ENCODE measurements around the gene CDH15.

DNA sequence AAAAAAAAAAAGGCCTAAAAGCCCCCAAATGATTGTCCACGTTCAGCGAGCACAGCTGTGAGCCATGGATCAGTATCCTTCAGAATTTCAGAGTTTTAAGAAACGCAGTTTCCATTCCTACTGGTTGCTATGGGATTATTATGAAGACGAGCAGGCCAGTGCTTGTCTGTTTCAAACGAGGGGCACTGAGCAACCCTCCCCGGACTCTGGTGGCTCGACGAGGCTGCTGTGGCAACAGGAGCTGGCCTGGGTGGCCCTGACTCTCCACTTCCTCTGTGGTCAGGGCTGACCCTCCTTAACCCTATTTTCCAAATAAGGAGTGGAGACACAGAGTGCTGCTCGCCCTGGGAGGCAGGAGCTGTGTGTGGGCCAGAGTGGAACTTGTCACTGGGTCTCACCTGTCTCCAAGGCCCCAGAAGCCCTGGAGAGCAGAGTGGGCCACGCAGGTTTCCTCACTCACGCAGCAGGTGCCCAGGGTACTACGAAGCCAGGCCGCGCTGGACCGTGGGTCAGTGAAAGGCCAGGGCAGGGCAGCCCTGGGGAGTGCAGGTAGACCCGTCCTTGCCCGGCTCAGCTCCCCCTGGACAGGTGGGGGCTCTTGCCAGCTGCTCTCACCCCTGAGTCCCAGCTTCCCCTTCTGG is 3.4 kb downstream of the GALNS start:
- RAMPAGE, long total RNA = no peak
- RRBS = 94% methylated on average over 1 of the region's 17 CpGs

DNA sequence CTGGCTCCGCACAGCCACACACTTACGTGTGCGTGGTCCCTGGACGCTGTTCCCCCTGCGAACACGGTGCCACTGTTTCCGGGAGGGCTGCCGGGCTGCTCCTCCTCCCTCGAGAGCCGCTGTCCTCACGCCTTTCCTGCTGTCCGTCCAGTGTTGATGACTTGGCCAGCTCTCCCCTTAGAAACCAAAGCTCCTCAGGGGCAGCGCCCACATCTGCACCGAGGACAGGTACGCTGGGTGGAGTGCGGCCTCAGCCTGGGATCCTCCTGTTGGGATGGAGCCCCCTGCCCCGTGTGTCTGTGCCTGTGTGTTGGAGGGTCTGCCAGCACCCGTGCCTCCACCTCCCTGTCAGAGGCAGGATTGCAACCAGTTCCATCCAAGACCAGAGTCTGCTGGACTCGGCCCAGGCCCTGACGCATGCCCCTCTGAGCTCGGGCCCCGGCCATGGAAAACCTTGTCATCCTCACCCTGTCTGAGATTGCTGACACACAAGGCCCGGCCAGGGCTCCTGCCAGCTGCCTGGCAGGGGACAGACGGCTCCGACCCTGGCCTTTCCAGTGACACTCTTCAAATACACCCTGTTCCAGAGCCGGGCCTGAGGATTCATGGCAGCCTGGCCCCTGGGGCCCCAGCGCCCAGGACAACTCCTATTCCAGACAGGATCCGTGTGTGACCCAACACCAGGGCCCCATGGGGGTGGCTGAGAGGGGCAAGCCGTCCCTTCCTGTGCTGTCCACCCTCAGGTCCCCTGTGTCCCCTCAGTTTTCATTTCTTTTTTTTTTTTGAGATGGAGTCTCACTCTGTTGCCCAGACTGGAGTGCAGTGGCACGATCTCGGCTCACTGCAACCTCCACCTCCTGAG is 3.1 kb upstream of the PABPN1L start:
- RAMPAGE, long total RNA = no peak
- RRBS = 54% methylated on average over 2 of the region's 31 CpGs

DNA sequence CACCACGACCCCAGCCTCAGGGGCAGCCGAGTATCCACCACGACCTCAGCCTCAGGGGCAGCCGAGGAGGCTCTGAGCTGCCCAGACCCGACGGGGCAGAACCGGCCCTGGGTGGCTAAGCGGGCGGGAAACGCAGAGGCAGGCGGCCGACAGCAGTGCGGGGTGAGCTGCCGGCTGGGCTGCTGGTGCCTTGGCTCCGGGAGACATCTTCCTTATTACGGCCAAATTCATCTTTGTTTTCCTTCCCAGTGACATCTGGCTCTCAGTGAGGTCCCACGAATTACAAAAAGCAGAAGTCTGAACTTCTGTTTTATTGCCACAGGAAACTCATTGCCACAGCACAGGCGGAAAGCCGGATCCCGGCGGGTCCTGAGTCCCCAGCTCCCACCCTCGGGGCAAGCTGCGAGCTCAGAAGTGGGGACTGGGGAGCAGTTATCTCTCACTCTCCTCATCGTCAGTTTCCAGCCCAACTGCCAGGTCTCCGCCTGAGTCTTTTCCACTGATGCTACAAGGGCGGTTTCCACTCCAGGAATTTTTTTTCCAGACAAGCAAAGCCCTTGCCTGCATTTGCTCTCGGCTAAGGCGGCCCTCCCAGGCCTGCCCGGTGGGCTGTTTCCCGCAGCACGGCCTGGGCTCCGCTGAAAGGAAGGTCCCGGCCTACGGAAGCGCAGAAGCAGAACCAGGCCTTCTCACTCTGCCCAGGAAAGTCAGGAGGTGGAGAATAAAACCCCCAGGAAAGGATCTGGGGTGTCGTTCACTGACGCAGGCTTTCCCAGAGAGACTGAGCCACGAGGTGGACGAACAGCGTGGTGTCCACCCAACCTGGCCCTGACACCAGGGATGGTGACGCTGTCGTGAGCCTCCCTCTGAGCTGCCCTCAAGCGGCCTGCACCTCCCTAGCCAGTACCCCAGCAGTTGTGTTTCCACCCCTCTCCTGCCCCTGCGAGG is 40.3 kb downstream of the CBFA2T3 start:
- RAMPAGE, long total RNA = no peak
- RRBS = 20% methylated on average over 13 of the region's 44 CpGs

- RAMPAGE, long total RNA = no peak
- RRBS = no CpG with 5 or more reads among the region's 45 CpGs
These were observed 37.9 kb downstream of the CBFA2T3 start for GRCh38 chr16:88938699-88939833.

DNA sequence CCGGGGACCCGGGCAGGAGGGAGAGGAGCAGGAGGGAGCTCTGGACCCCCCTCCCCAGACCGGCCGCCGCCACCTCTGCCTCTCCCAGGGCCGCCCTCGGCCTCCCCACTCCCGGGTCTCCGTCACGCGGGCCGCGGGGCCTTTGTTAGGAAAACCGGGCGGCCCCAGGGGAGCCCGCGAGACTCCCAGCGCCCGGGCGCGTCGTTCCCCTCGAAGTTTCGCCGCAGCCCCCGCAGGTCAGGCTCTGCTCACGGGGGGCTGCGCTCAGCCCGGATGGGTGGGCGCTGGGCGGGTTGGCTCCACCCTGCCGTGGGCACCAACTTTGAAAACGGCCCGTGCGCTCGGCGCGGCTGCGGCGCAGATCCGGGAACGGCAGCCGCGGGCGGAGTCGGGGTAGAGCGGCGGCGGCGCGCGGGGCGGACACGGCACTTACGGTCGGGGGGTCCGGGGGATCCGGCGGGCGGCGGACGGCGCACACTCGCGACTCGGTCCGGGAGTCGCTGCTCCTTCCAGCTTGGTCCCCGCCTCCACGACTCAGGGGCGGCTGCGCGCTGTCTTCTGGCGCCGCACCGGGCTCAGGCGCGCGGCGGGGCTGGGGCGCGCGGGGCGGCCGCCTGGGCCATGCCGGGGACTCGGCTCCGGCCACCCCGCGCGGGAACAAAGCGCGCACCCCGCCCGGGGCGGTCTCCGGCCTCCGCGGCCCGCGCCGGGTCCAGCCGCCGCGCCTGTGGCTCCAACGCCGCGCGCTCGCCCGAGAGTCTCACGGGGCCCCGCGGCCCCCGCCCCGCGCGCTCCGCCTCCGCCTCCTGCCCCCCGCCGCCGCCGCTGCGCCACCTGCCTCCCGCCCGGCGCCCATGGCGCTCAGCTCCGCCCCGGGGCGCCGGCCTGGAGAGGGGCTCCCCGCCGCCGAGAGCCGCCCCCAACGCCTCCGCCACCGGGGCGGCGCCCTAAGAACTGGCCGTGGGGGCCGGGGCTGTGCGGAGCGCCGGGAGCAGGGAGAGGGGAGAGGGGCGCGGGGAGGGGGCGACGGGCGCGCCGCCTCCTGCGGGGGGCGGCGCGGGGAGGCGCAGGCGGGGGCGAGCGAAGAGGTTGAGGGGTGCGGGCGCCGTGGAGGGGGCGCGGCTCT is 36.1 kb downstream of the CBFA2T3 start:
- RAMPAGE, long total RNA = no peak
- RRBS = 3% methylated on average over 93 of the region's 167 CpGs

GRCh38 chr16:89084376-89084727 is 9.3 kb upstream of the ACSF3 start:
- RAMPAGE, long total RNA = no peak
- RRBS = no CpG with 5 or more reads among the region's 13 CpGs

DNA sequence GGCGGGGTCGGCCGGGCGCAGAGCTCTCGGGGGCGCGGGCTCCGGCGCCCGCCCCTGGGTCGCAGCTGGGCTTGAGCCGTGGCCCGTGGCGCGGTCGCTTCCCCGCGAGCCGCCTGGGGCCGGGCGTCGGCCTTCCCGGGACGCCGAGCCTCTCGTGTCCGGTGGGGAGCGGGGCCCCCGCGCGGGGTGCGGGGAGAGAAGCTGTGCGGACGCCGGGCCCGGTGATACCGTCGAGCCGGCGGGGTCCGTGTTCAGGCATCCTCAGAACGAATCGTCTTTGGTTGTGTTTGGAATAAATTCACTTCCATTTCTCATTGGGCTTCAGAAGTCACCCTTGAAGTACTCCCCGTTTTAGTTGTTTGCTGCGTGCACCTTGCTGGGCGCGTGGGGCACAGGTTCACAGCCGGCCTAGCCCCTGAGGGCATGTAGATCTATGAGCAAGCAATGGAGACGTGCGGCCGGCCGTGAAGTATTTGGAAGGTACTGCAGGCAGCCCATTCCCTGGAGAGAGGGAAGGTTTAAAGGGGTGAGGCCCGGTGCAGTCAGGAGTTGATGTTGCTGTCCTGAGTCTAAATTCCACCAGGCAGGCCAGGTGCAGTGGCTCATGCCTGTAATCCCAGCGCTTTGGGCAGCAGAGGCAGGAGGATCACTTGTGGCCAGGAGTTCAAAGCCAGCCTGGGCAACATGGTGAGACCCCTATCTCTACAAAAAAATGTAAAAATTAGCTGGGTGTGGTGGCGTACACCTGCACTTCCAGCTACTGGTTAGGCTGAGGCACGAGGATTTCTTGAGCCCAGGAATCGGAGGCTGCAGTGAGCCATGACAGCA is 587 bp downstream of the ACSF3 start:
- RAMPAGE, long total RNA = no peak
- RRBS = 3% methylated on average over 26 of the region's 57 CpGs

GRCh38 chr16:89100867-89101559 is 7.4 kb downstream of the ACSF3 start:
- RAMPAGE, long total RNA = no peak
- RRBS = 96% methylated on average over 4 of the region's 42 CpGs

- RAMPAGE, long total RNA = no peak
- RRBS = 3% methylated on average over 15 of the region's 80 CpGs
These were observed at the start of gene CDH15 for GRCh38 chr16:89171048-89172060. Gene CDH15, plus strand, starts transcription at chr16:89171748.

GRCh38 chr16:89174617-89175220 is 3.2 kb downstream of the CDH15 start:
- RAMPAGE, long total RNA = no peak
- RRBS = 73% methylated on average over 7 of the region's 20 CpGs

DNA sequence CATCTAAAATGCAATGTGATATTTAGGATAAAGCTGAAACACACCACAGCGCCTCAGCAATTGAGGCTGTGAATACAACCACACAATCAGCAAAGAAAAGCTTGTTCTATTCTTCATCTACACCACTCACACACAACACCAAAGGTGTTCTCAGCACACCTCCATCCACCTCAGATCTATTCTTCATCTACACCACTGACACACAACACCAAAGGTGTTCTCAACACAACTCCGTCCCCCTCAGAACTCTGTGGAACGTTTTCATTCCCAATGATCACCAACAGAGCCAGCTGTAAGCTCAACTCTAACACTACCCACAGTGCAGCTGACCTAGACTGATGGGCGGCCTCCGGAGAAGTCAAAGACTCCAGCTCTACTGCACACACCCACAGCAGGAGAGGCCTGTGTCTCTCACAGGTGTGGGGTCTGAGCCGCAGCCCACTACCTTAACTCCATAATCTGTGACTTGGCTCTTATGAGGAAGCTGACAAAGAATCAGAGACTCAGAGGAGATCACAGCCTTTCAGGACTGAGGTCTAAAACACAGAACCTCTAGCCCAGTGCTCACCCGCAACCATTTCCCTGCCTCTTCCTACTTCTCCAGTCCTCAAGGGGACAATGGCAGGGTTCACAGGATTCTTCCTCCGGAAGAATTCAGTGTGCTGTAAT is 50.7 kb downstream of the ANKRD11 start:
- RAMPAGE, long total RNA = no peak
- RRBS = no CpG with 5 or more reads among the region's 8 CpGs

DNA sequence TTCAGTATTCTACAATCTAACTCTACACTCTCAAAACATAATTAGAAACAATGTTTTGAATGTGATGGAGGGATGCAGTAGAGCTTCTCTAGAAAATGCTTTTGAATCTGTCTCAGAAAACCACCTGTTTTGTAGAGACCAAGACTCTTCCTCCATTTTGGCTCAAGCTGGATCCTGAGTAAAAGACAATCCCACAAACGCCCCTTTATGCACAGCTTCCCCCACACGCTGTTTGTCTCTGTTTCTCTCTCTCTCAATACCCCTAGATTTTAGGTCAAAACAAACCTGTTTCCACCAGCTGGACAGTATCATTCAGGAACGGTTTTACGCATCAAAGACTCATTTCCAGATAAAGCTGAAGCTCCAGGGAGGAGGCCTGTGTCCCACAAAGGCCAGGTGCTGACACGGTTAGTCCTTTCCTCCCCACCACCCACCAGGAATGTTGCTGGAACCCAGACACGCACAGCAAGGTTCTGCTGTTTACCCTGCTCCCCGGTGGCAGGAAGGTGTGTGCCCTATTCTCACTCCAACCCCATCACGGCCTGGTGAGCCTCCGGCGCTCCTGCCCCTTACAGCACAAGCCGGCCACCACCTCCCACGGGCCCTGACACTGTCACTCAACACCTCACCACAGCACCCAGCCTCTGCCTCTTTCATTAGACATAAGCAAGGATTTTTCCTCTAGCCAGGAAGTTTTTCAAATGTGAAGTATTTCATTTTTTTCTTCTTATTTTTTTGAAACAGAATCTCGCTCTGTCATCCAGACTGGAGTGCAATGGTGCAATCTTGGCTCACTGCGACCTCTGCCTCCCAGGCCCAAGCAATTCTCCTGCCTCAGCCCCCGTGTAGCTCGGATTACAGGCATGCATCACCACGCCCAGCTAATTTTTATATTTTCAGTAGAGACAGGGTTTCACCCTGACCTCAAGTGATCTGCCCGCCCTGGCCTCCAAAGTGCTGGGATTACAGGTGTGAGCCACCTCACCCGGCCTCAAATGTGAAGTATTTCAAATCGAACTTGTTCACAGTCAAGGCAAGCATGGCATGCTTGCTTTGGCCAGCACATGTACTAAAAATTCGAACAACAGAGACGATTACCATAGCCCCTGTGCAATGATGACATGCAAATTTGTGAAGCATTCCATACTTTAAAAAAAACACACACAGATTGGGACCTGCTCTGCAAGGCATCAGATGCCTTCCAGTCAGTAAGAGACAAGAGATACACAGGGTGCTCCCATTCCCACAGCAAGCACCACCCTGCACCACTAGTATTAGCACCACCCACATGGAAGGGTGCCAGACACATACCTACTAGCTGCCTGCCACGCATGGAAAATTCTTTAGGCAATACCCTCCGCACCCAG is 47.6 kb downstream of the ANKRD11 start:
- RAMPAGE, long total RNA = no peak
- RRBS = 10% methylated on average over 3 of the region's 24 CpGs

GRCh38 chr16:89461768-89462828 is 28.3 kb downstream of the ANKRD11 start:
- RAMPAGE, long total RNA = no peak
- RRBS = no CpG with 5 or more reads among the region's 49 CpGs

DNA sequence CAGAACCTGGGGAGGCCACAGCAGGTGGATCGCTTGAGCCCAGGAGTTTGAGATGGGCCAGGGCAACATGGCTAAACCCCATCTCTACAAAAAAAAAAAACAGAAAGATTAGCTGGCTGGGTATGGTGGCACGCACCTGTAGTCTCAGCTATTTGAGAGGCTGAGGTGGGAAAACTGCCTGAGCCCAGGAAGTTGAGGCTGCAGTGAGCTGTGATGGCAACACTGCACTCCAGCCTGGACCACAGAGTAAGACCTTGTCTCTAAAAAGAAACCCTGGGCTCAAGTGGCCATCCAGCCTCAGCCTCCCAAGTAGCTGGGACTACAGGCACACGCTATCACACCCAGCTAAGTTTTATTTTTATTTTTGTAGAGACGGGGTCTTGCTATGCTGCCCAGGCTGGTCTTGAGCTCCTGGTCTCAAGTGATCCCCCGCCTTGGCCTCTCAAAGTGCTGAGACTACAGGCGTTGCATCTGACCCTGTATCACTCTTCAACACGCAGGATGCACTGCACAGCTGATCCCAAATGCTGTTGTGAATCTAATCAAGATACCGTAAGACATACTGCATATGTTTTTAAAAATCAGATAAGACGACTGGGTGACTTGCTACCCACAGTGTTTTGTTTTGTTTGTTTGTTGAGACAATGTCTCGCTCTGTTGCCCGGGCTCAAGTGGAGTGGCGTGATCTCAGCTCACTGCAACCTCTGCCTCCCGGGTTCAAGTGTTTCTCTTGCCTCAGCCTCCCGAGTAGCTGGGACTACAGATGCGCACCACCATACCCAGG is 23.0 kb downstream of the ANKRD11 start:
- RAMPAGE, long total RNA = no peak
- RRBS = no CpG with 5 or more reads among the region's 15 CpGs

- RAMPAGE, long total RNA = no peak
- RRBS = no CpG with 5 or more reads among the region's 5 CpGs
These were observed 11.0 kb downstream of the ANKRD11 start for GRCh38 chr16:89479423-89479701.

DNA sequence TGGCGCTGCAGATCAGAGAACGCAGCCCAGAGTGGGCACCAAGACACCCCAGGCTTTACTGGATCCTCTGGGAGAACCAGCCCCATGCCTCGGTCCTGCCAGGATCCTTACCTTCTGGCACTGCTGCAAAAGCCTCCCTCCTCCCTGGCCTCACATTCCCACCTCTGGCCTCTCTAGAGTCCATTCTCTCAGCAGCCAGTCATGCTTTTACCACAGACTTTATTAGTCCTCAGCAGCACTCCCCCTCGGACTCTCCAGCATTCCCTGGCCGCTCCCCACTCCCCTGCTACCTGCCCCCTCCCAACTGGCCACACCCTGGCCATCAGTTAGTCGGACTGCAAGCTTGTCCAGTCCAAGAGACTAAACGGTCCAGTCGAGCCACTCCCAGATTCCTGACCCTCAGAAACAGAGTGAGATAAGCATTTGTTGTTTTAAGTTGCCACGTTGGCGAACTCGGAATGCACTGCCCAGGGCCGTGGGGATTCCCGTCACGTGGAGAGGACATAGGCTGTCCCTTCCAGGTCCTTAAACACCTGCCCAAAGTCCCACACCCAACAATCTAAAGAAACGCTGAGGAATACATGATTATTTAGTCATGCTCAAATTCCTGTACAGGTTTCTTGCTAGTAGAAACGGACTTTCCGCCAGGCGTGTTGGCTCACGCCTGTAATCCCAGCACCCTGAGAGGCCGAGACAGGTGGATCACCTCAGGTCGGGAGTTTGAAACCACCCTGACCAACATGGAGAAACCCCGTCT is 5.9 kb upstream of the SPG7 start:
- RAMPAGE, long total RNA = no peak
- RRBS = no CpG with 5 or more reads among the region's 22 CpGs

GRCh38 chr16:89560881-89561514 is 516 bp downstream of the RPL13 start:
- RAMPAGE, long total RNA = no peak
- RRBS = 3% methylated on average over 14 of the region's 68 CpGs

DNA sequence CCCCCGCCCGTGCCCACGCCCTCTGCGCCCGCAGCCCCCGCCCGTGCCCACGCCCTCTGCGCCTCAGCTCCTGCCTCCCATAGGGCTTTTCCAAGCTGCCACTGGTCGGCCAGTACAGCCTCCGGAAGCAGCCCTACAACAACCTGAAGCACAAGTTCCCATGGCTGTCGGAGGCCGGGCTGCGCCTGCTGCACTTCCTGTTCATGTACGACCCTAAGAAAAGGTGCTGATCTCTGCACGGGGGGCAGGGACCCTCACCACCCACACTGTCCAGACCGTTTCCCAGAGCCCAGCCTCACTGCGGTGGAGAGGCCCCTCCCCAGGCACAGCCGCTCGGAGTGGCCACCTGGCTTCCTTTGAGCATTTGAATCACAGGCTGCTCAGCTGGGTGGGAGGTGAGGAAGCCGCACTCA is 6.7 kb downstream of the SPATA2L start:
- RAMPAGE, long total RNA = no peak
- RRBS = 100% methylated on average over 1 of the region's 21 CpGs

DNA sequence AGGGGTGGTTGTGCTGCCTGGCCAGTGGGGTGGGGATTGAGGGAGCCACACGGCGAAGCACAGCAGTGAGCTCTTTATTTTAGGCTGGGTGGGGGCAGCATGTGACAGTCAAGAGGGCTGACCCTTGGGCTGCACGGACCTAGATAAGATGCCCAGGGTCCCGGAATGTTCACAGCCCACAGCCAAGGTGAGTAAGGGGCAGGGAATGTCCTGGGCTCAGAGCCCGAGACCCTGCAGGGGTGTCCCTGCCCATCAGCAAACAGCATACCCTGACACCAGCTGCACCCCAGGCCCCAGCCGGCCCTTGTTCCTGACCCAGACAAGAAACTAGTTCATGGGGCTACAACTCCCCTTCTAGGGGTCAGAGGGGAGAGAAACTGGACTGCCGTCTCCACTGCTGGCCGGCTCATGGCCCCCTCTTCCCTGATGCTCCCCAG is 5.6 kb upstream of the SPATA2L start:
- RAMPAGE, long total RNA = no peak
- RRBS = 60% methylated on average over 1 of the region's 8 CpGs

DNA sequence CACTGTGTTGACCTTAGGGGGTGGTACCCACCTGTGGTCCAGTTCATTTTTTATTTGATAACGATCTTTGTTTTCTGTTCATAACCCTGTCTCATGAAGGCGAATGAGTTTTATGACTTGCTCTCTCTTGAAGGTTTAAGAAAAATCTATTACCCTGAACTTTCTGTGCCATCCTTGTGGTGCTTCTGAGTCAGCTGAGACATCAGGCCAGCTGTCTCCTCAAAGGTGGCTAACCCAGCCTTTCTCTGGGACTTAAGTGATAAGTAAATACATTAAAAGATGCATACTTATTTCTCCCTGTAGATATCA is 2.0 kb downstream of the SPIRE2 start:
- RAMPAGE, long total RNA = no peak
- RRBS = no CpG with 5 or more reads among the region's 2 CpGs

All from cardiac muscle cell (in vitro differentiated cells and primary cell).